Metastatic Liver Carcinoma in the Lung (tissue), 2 donors: ENCODE measurements around the genes RPUSD1 and SSTR5.

GRCh38 chr16:769058-769579 is 8.6 kb downstream of the MSLN start:
- PRO-cap, 2 experiments = no peak in any of the 2 experiments

DNA sequence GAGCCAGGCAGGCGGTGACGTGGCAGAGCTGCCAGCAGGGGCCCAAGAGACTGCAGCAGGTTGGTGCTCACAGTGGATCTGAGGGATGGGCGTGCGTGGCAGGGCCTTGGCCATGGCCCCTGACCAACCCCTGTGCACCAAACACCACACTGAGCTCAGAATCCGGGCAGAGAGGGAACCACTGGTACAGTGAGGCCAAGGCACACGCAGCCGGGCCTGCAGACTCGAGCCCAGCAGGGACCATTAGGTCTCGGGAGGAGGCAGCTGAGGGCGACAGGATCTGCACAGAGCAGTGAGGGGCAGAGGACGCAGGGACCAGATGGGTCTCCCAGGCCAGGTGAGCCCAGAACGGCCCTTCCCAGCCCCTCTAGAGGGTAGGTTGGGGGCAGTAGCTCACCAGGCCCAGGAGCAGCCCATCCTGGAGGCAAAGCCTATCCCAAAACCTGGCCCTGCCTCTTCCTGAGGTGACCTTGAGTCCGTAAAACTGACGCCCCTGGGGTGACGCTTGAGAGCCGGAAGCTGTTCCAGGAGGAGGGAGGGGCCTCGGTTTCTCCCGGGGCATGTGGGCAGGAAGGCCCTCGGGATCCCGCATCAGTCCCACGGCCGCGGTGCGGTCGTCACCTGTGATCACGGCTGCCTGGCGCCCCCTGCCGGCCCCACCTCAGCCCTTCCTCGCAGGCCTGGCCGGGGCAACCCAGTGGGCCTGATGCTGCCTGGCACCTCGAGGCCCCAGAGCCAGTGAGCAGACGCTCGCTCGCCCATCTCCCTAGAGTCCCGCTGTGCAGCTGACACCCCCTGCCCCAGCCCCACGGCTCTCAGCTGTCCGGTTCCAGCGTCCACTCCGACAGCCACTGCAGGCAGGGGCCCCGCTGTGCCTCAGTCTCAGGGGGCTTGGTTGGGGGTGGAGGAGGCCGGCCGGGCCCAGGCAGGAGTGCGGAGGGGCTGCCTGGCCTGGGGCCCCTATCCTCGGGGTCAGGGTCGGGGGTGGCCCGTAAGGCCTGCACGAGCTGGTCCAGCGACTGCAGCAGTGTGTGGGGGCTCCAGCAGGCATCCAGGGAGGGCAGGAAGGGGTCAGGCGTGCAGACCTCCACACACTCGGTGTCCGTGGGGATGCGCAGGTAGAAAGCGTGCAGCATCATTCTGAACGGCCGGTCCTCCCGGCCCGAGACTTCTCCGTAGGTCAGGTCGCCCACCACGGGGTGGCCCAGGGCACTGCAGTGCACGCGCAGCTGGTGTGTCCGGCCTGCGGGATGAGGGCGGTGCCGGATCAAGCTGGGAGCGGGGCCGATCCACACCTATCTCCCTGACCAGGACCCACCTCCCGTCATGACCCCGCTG is 2.6 kb downstream of the RPUSD1 start:
- PRO-cap, 2 experiments = no peak in any of the 2 experiments

- PRO-cap, 2 experiments = peak in 2 of 2 experiments; most common minus-strand start chr16:788363 (in 2)
These were observed at the start of gene RPUSD1 for GRCh38 chr16:787826-788506. Gene RPUSD1, minus strand, starts transcription at chr16:788381.

GRCh38 chr16:796911-797564 is 3.5 kb downstream of the GNG13 start:
- PRO-cap, 2 experiments = no peak in any of the 2 experiments

DNA sequence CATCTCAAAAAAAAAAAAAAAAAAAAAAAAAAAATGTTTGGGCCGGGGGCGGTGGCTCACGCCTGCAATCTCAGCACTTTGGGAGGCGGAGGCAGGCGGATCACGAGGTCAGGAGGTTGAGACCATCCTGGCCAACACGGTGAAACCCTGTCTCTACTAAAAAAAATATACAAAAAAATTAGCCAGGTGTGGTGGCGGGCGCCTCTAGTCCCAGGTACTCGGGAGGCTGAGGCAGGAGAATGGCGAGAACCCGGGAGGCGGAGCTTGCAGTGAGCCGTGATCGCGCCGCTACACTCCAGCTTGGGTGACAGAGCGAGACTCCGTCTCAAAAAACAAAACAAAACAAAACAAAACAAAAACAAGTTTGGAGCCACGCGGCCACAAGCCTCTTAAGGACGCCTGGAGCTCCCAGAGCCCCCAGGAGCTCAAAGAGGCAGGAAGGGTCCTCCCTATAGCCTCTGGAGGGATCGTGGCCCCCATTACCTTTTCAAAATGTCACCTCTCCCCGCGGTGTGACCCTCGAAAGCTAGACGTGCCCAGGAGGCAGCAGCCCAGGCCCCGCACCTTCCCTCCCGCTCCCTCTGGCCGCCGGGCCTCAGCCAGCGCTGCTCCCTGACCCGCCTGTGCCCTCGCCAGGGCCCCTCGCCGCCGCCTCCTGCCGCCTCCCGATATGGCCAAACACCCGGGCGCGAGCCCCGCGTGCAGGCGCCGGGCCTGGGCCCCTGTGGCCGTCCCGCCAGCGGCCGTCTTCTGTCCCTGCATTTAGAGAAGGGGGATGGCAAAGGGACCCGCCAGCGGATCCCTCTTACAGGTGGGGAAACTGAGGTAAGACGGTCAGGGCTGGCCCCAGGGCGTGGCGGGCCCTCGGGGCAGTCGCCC is 6.5 kb upstream of the GNG13 start:
- PRO-cap, 2 experiments = no peak in any of the 2 experiments

GRCh38 chr16:861758-862105 is 61.2 kb upstream of the GNG13 start:
- PRO-cap, 2 experiments = no peak in any of the 2 experiments

DNA sequence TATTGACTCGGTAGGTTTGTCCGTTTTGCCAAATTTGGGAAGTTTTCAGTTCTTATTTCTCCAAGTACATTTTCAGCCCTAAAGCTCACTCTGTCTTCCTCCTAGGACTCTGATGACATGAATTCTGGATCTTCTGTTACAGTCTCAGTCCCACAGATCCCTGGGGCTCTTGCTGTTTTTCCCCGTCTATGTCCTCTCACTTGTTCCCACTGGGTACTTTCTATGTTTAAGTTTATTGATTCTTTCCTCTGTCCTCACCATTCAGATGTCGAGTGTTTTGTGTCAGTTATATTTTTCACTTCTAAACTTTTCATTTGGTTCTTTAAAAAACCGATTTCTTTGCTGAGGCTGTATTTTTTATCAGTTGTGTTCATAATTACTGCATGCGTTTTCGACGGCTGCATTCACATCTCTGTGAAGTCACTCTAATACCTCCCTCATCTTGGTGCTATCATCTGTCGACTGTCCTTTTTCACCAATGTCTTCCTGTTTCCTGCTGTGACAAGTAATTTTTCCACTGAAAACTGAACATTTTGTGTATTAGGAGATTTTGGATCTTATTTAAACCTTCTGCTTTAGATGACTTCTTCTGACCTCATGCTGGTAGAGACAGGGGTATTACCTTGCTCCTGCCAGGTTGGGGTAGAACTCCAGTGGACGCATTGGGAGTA is 65.3 kb upstream of the GNG13 start:
- PRO-cap, 2 experiments = no peak in any of the 2 experiments

DNA sequence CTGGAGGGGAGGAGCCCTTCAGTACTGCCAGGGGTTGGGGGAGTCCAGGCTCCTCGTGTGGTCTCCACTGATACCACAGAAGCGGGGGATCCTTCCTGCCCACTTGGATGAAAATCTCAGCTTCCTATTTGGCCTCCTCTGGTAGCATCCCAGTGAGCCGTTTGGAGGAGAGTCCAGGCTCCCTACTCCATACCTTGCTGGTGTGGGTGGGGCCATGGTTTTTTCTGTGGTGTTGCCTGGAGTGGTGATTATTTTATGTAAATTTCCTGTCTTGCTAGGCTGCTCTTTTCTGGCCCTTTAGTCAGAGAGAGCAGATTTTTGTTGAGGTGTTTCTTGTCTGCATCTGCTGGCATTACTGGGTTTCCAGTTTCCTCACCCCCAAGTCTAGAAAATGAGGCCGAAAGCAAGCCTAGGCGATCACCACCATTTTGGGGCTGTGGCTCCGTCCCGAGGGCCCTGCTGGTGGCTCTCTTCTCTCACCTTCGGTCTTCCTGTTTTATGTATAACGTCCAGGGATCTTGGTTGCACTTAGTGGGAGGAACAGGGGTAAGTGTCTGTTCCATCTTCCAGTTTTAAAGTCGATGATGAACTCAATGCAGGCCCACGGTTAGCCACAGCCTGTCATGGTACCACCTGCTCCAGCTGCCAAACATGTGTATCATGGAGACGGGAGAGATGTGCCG is 66.1 kb upstream of the GNG13 start:
- PRO-cap, 2 experiments = no peak in any of the 2 experiments

DNA sequence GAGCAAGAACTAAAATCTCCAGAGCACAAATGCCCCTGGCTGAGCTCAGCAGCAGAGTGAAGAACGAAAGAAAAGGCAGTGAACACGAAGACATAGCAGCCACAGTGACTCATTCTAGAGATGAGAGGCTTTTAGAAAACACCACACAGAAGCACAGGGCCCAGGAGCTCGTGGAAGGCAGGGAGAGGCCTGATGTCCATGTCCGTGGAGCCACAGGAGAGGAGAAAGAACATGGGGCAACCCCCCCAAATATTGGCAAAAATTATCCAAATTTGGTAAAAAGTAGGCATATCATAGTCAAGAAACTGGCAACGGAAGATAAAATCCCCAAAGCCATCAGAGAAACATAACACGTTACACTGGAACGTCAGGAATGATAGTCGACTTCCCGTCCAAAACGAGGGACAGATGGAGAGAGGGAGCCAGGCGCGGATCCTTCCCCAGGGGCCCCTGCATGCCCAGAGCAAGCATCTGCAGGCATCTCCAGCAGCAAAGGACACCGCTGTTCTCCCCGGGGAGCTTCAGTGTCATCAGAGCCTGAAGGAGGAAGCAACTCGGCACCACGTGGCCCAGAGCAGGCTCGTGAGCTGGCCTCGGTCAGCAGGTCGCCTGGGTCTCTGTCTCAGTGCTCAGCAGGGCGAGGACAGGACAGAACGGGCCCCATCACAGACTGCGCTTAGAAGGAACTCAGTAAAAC is 50.2 kb downstream of the LMF1 start:
- PRO-cap, 2 experiments = peak in 1 of 2 experiments; most common plus-strand start position 395 of the sequence (in 1)

DNA sequence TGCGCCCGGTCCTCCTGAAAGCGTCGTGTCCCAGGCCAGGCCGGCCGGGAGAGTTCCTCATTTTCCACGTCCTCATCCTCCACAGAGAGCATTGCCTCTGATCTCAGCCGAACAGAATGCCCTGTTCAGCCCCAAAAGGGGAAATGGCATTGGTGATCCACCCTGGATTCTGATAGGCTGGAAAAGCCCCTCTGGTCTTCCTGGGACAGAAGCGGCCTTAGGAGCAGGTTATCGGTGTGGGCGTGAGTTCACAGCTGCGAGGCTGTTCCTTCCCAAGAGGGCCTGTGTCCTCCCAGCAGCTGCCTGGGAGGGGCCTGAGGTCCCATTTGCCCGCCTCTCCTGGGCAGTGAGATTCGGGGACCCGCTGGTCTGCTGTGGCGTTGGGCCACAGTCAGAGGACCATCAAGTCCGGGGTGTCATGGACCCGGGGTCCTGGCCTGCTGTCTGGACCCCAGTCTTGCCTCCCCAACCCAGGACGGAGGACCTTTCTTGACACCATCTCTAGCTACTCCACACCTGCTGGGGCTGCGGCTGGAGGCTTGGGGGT is 7.2 kb downstream of the SOX8 start:
- PRO-cap, 2 experiments = no peak in any of the 2 experiments

- PRO-cap, 2 experiments = no peak in any of the 2 experiments
These were observed at the start of gene SSTR5 for GRCh38 chr16:1072119-1072950. Gene SSTR5, plus strand, starts transcription at chr16:1072747.

DNA sequence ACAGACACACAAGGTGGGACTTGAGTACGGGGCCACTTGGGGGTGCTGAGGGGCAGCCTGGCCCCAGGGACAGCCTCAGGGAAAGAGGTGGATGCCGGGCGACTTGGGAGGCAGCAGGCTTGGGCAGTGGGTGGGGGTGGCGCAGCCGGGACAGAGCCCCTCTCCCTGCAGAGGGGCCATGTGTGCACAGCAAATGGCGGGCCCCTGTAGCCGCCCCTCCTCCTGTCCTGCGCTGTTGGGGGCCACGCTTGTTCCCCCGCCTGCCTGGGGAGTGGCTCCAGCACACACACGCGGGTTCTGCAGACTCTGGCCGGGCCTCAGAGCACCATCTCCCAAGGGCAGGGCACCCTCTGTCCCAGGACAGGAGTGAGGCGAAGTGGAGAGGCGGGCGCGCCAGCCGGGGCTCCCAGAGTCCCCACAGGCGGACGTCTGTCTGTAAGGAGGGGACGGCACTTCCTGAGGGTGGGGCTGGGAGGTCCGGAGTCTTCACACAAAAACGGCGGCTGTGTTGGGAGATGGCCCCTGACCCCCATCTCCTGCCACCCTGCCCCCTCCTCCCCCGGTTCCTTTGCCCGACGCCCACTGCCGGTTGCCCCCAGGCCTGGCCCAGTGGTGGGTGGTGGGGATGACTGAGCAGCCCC is 5.8 kb downstream of the C1QTNF8 start:
- PRO-cap, 2 experiments = no peak in any of the 2 experiments

DNA sequence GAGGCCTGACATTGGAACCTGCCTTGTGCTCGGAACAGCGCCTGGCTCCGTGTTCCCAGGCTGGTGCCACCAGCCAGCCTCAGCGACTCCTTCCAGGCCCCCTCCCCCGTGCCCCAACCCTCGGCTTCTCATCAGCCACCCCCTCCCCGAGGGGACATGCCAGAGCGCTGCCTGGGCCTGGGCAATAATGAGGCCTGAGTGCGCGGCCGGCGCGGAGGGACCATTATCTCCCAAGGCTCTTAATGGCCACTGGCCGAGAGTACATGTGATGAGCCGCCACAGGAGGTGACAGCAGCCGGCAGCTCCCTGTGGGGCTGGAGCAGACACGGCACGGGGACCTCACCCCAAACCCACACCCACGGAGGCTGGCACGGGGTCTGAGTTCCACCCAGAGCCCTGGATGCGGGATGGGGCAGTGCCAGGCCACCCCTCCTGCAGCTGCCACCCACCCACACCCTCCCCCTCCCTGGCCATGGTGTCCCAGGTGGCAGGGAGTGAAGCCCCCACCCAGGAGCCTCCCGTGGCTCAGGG is 2.6 kb upstream of the C1QTNF8 start:
- PRO-cap, 2 experiments = no peak in any of the 2 experiments

DNA sequence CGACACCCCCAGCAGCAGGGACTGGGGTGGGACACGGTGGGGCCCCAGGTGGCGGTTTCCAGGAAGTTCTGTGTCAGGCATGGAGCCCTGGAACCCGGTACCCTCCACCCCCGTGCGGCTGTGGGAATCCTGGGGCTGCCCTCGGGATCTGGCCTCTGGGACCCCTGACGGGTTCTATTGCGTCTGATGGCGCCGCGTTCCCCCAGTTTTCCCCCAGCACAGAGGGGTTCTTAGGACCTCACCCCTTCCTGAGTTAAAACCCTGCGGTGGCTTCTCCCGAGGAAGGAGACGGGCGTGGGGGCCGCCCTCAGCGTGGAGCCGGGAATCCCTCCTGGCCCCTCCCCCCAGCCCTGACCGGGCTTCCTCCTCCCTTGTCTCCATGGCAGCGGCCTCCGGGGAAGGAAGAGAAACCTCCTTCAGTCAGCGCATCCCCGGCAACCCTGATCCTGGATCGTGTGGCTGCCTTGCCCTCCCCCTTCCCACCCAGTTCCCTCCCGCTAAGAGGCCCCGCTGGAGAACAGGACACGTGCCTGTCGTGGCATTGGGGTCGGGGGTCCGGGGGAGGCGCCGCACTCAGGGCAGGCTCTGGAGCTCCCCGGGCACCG is 30.3 kb downstream of the CACNA1H start:
- PRO-cap, 2 experiments = no peak in any of the 2 experiments

DNA sequence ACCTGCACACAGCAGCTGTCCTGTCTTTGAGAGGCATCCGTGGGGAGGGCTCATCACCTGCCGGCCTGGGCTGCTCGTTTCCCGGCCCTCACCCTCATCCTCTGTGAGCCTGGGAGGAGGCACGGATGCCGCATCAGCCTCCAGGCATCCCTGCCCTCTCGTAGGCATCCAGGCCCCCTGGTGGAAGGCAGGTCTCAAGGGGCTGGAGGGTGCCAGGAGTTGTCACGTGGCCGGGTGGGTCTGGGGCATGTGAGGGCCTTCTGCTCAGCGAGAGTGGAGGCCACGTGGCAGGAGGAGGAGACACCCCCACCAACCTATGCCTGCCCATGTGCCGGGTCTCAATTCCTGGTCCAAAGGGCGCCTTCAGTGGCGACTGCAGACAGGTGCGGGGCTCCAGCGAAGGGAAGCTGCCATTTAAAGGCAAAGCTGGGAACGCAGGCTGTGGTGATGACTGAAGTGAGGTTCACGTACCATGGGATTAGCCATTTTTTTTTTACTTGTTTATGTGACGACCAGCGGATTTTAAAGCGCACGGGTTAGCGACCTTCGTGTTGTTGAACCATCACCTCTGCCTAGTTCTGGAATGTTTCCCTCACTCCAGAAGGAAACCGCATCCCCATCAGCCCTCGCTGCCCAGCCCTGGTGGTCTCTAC is 31.6 kb downstream of the CACNA1H start:
- PRO-cap, 2 experiments = no peak in any of the 2 experiments

GRCh38 chr16:1195165-1195841 is 29.8 kb downstream of the TPSG1 start:
- PRO-cap, 2 experiments = no peak in any of the 2 experiments

- PRO-cap, 2 experiments = no peak in any of the 2 experiments
These were observed 14.2 kb downstream of the TPSG1 start for GRCh38 chr16:1210794-1211270.

DNA sequence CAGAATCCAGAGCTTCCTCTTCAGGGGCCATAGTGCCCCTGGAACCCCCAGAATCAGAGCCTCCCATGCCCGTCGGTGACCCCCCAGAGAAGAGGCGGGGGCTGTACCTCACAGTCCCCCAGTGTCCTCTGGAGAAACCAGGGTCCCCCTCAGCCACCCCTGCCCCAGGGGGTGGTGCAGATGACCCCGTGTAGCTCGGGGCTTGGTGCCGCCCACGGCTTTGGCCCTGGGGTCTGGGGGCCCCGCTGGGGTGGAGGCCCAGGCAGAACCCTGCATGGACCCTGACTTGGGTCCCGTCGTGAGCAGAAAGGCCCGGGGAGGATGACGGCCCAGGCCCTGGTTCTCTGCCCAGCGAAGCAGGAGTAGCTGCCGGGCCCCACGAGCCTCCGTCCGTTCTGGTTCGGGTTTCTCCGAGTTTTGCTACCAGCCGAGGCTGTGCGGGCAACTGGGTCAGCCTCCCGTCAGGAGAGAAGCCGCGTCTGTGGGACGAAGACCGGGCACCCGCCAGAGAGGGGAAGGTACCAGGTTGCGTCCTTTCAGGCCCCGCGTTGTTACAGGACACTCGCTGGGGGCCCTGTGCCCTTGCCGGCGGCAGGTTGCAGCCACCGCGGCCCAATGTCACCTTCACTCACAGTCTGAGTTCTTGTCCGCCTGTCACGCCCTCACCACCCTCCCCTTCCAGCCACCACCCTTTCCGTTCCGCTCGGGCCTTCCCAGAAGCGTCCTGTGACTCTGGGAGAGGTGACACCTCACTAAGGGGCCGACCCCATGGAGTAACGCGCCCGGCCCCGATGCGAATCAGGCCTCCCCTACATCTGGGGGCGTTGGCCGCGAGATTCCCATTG is 4.0 kb downstream of the TPSG1 start:
- PRO-cap, 2 experiments = no peak in any of the 2 experiments

GRCh38 chr16:1221646-1221975 is 3.5 kb downstream of the TPSG1 start:
- PRO-cap, 2 experiments = no peak in any of the 2 experiments

DNA sequence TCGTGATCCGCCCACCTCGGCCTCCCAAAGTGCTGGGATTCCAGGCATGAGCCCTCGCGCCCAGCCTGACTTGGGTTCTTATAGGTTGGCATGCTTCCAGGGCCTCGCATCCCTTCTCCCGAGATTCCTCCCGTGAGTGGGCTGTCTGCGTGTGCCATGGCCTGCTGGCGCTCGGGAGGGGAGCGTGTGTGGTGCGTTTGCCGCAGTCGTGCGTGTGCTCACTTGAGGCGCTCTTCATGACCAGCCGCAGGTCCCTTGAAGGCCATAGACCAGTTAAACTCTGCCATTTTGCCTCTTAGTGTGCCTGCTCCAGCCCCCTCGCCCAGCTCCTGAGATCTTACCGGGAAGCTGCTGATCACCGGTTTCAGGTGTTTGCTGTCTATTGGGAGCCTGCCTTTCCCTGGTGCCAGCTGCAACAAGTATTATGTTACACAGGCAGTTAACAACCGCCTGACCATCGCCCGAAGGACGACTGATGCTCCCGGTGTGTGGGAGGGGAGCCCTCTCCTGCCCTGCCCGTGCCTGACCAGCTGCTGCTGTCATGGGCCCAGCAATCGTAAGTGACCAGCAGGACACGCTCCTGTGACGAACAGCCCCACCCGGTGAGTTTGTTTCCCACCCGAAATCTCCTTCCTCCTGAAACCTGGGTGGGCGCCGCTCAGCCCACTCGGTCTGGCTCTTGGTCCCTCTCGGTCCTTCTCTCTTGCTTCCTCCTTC is 18.0 kb upstream of the UBE2I start:
- PRO-cap, 2 experiments = peak in 1 of 2 experiments; most common plus-strand start position 121 of the sequence (in 1)